A375 (cell line): ENCODE measurements around a stretch of chr2.

GRCh38 chr2:190935586-190936152 lies 55.0 kb downstream of the GLS start:
- RAMPAGE, long total RNA, result no peak

DNA sequence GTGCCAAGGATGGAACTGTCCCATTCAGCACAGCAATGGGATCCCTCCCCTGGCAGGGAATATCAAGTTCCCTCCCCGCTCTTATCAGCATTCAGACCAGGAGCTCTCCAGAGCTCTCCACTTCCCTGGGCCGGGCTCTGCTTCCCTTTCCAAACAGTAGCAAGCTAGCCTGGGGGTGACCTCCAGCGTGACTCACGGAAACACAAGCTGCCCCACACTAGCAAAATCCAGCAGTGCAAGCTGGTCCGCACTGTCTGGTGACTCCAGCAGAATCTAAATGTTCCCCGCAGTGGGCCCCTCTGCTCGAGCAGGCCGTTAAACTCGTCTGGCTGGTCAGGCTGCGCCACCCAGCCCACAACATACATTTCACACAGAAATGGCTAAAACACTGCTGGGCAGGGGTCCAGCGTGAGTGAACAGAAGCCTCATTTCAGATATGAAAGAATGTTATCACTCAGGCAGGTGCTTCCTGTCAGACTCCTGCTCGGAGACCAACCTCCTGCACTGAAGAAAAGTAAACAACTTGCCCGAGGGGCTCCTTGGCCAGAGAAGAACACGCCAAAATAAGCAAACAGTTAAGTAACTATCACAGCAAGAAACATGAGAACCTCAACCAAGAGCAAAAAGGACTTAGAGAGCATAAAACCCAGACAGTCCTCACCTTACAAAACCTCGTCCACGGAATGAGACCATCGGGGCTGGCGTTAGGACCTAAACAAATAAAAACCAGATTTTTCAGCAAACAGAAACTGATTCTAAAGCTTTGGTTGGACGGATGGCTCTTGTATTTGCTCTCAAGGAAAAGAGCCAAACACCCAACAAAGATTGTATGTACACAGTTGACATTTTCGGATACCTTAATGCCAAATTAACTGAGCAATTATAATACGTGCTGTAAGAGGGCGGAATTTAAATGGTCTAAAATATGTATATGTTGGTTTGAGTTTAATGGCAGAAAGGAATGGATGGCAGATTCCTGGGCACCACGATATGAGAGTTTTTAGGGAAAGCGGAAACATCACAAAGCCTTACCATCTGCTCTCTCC lies 33.7 kb downstream of the STAT1 start:
- RAMPAGE, long total RNA, result no peak

GRCh38 chr2:191024382-191024795 lies 10.4 kb upstream of the STAT1 start:
- RAMPAGE, long total RNA, result no peak

GRCh38 chr2:191184444-191185193 lies 33.8 kb upstream of the STAT4 start:
- RAMPAGE, long total RNA, result no peak

DNA sequence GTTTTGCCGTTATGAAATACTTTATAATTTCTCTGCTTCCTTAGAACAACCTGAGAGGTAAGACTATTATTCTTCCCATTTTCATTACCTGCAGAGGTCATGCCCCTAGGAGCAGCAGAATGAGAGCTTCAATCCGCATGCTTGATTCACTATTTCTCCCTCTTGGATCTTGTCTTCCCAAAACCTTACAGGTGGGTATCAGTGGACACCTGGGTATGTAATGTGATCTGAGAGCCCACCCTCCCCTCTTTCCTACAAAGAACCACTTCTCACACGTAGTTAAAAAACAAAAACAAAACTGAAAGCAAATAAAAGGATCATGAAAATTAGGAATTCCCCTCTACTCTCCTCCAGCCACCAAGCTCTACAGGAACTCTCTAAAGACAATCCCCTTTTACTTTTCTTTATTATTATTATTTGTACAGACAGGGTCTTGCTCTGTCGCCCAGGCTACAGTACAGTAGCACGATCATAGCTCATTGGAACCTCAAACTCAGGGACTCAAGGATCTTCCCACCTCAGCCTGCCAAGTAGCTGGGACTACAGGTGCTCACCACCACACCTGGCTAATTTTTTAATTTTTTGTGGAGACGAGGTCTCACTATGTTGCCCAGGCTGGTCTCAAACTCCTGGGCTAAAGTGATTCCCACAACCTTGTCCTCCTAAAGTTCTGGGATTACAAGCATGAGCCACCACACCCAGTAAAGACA lies 40.7 kb upstream of the MYO1B start:
- RAMPAGE, long total RNA, result no peak

DNA sequence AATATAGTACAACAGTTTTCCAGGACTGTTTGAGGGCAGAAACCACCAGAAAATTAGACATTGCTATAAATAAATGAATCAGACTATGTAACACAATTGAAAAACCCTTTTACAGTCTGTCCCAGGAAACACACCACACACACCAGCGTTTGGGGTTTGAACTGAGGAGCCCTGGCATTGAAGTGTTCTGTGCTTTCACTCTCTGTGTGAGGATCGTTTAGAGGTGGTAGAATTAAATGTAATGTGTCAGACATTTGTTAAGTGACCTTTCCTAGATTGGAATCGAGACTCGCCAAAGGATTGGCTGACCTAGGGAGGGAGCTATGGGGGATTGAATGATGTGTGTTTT lies 1.5 kb downstream of the MYO1B start:
- RAMPAGE, long total RNA, result no peak

- RAMPAGE, long total RNA, result no peak
Observed at GRCh38 chr2:191247068-191247360, 1.8 kb downstream of the MYO1B start.

- RAMPAGE, long total RNA, result no peak
Observed at GRCh38 chr2:191394032-191394774, 149.0 kb downstream of the MYO1B start.

DNA sequence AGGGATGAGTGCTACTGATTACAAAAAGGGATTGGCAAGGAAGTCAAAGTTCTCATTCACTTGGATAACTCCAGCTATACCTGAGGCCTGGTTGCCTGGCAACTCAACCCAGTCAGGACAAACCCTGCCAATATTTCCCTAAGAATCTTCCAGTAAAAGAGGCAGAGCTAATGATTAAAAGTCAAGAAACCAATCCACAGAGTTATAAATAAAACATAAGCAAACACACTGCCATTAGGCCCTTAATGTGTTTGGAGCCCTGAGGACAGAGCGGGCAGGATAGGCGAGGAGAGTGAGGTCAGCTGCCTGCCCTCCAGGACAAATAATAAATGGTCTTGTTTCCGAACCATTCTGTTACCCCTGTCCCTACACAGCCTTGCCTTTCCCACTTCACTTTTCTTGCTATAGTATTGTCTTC lies 215.5 kb upstream of the NABP1 start:
- RAMPAGE, long total RNA, result no peak

GRCh38 chr2:191683033-191683988 lies 5.4 kb downstream of the NABP1 start:
- RAMPAGE, long total RNA, result no peak

GRCh38 chr2:191685711-191686324 lies 7.9 kb downstream of the NABP1 start:
- RAMPAGE, long total RNA, result no peak

DNA sequence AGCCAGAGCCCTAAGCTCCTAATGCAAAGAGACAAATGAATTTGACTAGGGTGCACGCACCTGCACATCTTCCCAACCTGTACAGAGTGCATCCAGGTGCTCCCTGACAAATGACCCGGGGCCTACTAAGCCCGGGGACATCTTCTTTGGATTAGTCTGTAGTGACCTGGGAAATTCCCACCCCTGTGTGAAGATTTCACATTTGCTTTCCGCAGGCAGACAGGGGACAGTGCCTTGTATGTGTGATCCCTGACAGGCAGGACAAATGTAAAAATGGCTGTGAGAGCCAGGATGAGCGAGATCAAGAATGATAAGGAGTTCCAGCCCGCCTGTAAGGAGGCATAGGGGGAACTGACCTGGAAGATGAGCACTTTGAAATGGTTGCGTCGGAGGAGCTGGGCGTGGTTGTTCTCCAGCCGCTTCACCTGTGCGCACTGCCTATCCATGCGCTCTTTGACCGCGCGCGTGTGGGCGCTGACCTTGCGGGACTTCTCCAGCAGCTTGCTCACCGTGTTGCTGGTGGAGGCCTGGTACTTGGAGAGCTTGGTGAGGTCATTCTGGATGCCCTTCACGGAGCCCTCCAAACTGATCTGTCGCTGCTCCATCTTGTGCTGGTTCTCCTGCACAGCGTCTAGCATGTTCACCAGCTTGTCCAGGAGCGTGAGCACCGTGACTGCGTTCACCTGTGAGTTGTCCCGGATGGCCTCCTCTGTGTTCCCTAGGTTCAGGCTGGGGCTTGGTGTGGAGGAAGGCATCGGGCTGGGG lies 619 bp downstream of the CAVIN2 start:
- RAMPAGE, long total RNA, result no peak

DNA sequence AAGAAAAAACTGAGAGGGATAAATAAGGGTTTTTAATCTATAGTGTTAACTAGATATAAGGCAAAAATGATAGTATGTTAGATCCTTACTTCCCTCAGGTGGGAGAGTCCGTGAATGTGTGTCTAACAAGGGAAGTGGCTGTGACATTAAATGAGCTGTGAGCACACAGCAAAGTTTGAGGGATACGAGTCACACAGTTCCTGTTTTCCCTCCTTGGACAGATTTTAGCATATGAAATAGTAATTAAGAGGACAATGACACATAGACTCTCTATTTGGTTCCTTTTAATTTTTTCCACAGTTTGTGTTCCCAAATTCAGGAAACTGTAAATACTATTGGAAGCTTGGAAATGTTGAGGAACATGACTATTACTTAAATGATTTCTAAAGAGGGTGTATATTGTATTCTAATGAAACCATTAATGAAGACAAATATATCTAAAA lies 148.4 kb upstream of the CAVIN2 start:
- RAMPAGE, long total RNA, result no peak

DNA sequence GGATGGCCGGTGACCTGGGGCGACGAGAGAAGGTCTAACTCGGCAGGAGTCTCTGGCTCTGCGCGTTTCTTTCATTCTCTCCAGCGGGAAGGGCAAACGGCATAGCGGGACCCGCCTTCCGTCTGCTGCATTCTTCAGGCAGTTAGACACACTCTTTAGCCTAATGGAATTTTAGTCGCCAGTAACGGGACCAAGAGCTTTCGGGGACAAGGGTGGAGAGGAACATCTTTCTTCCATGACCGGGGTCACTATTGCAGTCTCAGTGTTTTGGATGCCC lies 1.2 kb upstream of the TMEFF2 start:
- RAMPAGE, long total RNA, result no peak

DNA sequence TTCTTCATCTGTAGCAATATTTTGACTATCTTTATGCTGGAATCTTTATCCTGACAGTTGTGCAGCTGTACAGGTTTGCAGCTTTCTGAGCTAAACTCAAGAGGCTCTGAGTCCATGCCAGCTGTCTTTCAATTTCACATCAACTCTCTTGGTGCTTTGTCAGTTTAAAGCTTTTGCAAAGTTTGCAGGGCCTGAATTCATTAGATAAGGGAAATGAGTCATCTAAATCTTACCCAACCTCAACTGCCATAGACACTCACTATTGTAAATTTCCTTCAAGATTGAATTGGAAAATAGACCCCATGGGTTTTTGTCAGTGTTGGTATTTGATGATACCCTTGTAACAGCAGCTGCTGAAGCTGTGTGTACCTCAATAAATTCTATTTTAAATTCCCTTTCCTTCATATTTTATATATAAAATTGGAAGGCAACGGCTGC lies 170.0 kb upstream of the SLC39A10 start:
- RAMPAGE, long total RNA, result no peak

DNA sequence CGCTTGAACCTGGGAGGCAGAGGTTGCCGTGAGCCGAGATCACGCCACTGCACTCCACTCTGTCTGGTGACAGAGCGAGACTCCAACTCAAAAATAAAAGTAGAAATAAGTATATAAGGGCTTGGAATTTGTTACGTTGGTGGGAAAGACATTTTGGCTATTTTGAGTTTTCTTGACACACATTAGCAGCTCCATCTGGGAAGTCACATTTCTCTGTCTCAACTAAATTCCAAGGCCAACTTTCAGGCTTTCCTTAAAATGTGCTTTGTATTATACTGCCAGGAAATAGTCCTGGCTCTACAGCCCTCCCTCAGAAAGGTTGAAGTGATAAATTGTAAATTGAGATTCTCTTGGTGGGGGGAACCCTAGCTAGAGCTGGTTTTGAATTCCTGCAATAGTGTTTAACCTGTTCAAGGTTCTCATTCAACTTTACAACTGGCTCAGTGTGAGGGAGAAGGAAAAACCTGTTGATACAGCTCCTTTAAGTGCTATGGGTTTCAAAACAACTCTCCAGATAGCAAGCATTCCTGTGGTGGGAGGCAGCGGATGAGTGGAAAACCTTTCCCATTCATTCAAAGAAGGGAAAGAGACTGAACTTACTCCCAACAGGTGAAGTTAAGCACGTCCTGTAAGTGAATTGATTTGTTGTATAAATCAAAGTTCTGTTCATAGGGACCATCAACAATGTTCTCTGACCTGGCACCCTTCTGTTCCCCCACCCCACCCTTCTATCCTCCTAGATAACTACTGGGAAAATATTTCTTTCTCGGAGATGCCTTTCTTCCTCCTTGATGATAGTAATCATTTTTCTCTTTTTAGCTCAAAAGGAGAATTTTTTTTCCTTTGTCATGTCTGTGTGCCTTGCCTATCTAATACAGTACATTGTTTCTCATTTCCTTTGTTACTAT lies 44.3 kb upstream of the SLC39A10 start:
- RAMPAGE, long total RNA, result no peak

- RAMPAGE, long total RNA, result no peak
Observed at GRCh38 chr2:195695024-195695842, 38.2 kb downstream of the SLC39A10 start.

DNA sequence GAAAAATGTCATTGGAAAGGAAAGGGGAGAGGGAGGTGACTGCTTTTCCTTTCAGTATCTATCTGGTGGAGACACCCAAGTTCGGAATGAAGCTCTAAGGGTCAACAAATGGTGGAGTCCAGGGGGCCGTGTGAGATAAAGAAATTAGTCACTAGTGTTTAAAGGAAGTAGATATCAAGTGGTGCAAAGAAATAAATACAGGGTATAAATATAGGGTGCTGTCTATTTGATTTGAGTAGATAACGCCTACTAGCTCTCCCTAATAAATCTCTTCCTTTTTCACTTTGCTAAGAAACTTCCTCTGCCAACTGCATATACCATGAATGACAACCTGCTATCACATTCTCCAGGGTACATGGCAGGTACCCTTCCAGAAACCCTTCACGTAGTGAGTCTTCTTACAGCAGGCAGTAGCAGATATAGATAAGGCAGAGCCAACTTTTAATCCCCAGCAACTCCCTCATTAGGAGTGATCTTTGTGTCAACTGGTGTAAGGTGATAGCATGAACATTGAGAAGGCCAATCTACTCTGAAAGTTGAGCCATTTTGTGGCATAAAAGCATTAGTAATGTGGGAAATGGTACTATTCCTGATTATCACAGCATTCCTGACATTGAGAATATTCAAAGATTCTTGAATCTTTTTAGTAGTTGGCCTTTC lies 5.6 kb upstream of the STK17B start:
- RAMPAGE, long total RNA, result no peak

- RAMPAGE, long total RNA, result no peak
Observed at GRCh38 chr2:196365195-196365659, 193.8 kb upstream of the STK17B start.

- RAMPAGE, long total RNA, result no peak
Observed at GRCh38 chr2:196592643-196593340, 562 bp downstream of the HECW2 start.